Mesenchymal stem cell of adipose (primary cell): ENCODE measurements around a stretch of chr2.

DNA sequence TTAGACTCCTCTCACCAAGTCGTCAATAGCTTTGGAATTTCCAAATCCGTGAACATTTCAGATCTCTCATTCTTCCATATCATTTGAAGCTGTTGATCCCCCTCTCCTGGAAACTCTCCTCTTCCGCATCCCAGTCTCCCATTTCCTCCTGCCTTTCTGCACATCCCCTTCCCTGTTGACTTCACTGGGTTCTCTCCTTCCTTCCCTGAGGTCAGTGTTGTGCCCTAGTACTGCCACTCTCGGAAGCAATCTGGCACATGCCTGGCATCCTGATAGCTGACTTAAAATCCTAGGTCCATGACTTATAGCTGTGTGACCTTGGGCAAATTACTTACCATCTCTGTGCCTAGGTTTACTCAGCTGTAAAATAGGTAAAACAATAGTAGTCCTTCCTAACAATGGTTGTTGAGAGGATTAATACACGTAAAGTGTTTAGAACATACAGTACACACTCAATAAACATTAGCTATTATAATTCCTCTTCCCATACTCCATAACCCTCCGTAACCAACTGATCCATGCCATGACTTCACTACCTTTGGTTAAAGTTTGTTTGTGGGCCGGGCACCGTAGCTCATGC lies 9.3 kb downstream of the EVA1A start:
- CAGE, long polyA plus RNA = no peak

DNA sequence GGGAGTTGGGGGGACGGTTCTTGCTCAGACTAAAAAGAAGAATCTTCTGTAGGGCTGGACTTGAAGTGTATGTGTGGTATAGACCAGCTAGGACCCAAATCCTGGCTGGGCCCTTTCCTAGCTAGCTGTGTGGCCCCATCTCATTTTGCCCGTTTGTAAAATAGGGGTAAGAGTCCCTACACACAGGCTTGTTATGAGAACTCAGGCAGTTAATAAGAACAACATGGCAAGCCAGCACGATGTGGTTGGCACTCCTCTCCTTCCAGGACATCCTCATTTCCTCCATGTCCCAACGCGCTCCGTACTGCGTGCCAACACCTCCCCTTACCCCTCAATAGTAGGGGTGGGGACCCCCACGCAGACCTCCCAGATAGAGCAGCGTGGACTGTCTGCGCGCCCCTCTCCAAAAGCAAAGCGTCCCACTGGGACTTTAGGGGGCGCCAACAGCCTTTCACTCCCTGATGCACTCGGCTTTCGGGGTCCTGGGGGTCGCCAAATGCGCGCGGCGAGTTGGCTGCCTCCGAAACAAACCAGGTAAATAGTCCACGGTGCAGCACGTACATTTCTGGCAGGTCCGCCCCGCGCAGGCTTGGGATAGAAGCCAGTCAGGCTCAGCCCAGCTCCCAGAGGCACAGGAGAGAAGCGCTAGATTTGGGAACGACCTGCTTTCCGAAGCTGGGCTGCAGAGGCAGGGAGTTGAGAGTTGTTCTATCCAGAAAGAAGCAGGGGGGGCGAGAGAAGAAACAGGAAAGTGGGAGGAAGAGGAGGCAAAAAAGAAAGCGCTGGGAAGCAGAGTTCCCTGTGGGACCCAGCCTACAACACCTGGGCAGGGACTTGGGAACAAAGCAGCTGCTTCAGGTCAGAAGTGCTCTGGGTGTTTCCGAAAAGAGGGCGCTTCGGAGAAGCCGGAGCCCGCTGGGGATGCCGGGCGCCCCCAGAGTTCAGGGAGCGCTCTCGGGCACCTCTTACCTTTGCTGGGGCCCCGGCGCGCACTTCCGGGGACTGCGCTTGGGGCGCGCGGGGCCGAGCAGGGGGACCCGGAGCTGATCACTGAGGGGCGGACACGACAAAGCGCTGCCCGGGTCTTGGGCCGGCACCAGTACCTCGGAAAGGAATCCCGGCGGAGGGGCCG lies 662 bp downstream of the EVA1A start:
- CAGE, long polyA plus RNA = no peak

GRCh38 chr2:75602568-75603135 lies 41.9 kb upstream of the EVA1A start:
- CAGE, long polyA plus RNA = no peak

DNA sequence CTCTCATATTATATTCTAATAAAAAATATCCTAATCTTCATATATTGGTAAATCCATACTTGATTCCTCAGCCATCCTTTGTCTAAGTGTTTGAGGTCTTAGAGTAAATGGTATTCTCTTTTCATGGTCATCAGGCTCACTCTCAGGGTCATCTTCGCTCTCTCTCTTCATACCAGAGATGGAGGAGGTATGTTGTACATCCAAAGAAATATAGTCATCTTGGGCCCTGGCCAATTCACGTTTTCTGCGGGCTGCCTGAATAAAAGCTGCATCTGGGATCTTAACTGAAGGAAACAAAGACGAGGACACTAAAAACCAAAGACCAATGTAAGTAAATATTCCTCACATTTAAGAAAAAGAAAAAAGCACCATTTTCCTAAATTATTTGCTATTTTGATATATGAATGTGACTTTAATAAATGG lies 8.6 kb downstream of the GCFC2 start:
- CAGE, long polyA plus RNA = no peak

- CAGE, long polyA plus RNA = no peak
Observed at GRCh38 chr2:78260073-78260348, 737.8 kb upstream of the LRRTM4 start.

DNA sequence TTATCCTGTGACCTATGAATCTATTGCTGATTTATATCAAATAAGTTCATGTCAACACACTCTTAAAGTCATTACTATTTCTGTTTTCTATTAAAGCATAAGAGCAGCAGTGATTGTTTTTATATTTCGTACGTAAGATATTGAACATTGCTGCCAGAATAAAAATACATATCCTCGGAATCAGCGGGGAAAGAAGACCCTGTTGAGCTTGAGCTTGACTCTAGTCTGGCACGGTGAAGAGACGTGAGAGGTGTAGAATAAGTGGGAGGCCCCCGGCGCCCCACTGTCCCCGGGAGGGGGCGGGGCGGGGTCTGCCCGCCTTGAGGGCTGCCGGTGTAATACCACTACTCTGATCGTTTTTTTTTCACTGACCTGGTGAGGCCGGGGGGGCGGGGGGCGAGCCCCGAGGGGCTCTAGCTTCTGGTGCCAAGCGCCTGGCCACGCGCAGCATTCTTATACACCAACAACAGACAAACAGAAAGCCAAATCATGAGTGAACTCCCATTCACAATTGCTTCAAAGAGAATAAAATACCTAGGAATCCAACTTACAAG lies 324.0 kb upstream of the REG3G start:
- CAGE, long polyA plus RNA = no peak

GRCh38 chr2:80520295-80520693 lies 215.7 kb upstream of the LRRTM1 start:
- CAGE, long polyA plus RNA = no peak

- CAGE, long polyA plus RNA = no peak
Observed at GRCh38 chr2:84941175-84941384, 29.9 kb upstream of the KCMF1 start.

- CAGE, long polyA plus RNA = no peak
Observed at GRCh38 chr2:85320221-85320869, 7.4 kb downstream of the TGOLN2 start.

DNA sequence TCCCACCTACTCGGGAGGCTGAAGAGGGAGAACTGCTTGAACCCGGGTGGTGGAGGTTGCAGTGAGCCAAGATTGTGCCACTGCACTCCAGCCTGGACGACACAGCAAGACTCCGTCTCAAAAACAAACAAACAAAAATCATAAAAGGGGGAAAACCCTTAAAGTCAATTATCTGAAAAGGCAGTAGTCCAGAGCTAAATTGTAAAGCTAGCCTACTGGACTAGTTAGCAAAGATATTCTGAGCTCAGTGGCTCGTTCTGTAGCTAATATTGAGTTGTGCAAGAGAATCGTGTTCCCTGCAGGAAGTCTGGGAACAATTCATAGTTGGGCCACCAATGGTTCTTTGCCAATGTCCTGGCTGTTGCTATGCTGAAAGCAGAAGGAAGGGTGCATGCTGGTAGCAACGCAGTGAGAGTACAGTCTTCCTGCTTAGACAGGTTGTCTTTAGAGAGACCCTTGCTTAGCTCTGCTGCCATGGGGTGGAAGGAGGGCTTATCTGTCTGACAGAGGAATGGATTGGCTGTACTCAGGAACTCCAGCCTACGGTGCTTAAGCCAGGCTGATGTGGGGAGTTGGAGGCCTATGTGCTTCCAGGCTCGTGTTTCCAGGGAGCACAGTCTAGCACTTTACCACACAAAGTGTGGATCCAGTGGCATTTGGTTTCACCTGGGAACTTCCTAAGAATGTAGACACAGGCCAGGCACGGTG lies 4.2 kb downstream of the TGOLN2 start:
- CAGE, long polyA plus RNA = no peak

- CAGE, long polyA plus RNA = no peak
Observed at GRCh38 chr2:85376744-85377099, 22.2 kb downstream of the ELMOD3 start.

GRCh38 chr2:85434598-85435625 lies 16.4 kb downstream of the SH2D6 start:
- CAGE, long polyA plus RNA = no peak

DNA sequence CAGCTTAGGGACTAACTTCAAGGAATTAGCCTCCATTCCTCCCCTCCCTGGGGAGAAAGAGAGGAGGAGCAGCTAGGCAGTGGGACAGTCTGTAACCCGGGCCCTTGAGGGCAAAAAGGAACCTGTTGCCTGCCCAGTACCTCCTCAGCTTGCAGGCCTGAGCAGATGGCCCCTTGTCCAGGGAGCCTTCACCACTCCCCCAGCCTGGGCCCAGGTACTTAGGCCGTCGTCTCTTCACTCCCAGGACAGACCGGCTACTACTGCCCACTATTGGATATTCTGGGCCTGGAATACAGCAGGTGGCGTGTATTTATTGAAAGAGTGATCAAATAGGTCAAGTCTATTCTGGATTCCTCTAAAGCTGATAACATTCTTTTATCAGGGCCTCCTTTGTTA lies 20.2 kb downstream of the SH2D6 start:
- CAGE, long polyA plus RNA = no peak

- CAGE, long polyA plus RNA = no peak
Observed at GRCh38 chr2:85542547-85543084, 3.6 kb downstream of the MAT2A start.

DNA sequence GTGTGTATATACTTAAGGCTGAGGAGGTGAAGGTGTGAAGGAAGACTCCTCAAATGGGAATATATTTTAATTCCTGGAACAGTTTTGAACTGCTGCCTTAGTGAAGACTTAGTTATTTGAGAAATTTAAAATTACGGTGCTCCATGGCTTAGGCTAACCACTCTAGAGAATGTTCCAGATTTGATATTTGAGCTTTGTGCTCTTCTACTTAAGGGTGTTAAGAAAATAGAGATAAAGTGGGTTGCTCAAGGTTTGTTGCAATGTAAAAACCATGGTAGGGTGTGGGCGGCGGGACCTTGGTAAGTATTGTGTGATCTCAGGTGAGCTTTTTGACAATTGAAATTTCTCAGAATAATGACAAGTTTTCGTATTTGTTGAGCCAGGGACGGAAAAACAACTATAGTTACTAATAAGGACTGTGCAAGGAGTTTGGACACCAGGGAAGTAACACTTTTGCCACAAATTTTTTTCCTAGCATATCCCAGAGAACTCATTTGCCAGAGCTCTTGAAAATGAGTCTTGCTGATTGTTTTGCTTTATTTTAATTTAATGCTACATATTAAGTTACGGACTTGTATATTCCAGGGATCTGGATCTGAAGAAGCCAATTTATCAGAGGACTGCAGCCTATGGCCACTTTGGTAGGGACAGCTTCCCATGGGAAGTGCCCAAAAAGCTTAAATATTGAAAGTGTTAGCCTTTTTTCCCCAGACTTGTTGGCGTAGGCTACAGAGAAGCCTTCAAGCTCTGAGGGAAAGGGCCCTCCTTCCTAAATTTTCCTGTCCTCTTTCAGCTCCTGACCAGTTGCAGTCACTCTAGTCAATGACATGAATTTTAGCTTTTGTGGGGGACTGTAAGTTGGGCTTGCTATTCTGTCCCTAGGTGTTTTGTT lies 4.4 kb downstream of the MAT2A start:
- CAGE, long polyA plus RNA = no peak

- CAGE, long polyA plus RNA = no peak
Observed at GRCh38 chr2:85558767-85559302, 2.5 kb downstream of the GGCX start.

DNA sequence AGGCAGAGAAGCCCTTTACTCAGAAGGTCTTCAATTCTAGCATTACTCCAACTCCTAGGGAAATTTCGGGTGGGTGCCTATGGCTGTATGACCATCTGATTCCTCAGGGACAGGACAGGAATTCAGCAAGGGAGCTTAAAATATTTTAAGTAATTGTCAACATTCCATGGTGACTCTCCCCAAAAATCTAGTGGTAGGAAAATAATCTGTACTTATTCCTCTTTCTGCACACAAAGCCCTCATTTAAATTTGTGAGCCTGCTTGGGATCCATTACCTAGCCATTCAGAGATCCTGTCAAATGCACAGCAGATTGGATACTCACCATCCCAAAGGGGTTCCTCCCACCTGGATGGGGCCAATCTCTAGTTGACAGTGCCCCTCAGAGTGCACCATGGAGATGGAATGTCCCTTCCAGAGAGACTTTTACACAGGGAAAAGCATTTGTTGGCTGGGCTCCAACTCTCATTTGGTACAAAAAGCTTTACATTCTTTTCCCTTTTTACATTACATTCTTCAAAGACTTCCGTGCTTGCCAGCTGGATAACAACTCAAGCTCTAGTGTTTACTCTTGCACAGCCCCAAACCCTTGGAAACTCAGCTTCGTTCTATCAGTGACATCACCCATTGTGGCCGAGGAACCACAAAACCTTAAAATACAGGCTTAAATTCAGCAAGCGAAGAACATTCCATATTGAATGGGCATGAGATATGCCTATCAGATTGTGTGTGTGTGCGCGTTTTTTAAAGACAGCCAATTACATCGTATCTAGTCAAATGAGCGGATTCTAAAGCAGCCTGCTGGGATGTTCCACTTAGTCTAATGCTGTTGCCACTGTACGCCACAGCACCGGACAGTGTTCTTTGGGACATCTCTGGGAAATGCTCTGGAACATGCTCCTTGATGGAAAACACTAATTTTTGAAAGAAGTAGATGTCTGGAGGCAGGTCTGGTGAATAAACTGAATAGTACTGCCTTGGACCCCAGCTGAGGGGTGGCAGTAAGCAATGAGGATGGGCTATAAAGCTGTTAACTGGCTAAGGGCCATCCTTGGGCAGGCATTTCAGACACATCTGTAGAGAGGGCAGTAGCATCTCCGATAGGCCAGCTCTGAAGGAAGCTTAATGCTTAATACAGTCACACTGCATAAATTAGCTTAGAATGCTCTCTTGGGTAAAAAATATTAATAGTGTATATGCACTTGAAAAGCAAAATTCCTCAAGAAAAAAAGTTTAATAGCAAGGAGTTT lies 3.4 kb upstream of the TMEM150A start:
- CAGE, long polyA plus RNA = no peak

- CAGE, long polyA plus RNA = no peak
Observed at GRCh38 chr2:85698458-85699382, 4.6 kb downstream of the GNLY start.

DNA sequence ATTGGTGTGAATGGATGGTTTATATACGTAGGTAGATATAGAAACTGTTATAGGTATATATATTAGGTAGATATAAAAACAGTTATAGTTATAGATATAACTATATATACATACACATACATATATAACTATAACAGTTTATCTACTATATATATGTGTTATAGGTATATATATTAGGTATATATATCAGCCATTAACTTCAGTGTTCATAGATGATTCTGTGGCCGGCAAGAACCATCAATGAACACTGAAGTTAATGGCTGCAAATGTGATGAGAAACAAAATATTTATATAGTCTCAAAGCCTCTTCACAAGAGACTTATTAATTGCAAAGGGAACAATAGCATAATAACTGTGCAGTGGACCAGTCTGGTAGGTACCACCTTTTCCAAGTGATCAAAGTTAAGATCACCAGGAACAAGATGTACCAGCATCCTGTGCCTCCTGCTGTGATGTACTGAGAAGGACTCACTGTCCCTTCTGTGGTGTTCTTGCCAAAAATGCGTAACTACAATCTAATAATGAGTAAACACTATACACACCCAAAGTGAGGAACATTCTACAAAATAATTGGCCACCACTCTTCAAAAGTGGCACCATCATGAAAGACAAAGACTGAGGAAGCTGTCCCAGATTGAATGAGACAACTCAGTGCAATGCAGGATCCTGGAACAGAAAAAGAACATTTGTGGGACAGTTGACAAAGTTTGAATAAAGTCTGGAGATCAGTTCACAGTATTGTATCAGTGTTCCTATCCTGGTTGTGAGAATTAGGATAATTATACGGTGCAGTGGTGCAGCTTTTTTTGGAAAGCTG lies 14.4 kb downstream of the GNLY start:
- CAGE, long polyA plus RNA = no peak

DNA sequence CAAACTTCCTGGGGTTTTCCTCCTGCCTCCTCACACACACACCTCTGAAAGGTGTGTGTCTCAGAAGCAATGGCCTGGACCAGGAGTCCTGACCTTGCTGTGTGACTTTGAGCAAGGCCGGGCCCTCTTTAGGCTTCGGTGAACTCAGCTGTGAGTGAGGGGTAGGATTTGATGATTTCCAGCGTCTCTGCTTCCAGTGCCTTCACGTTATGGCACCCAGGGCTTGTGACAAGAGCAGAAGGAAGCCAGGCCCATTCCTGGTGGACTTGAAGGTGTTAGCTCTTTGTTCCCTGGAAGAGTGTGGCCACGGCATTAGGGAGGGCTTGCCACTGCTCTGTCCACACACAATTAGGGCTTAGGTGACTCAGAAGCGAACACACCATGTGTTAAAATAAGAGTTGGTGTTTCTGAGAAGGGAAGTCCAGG lies 16.3 kb downstream of the GNLY start:
- CAGE, long polyA plus RNA = no peak